SJSA1 (cell line): ENCODE measurements around the genes PCBP1, ADD2 and NAGK.

DNA sequence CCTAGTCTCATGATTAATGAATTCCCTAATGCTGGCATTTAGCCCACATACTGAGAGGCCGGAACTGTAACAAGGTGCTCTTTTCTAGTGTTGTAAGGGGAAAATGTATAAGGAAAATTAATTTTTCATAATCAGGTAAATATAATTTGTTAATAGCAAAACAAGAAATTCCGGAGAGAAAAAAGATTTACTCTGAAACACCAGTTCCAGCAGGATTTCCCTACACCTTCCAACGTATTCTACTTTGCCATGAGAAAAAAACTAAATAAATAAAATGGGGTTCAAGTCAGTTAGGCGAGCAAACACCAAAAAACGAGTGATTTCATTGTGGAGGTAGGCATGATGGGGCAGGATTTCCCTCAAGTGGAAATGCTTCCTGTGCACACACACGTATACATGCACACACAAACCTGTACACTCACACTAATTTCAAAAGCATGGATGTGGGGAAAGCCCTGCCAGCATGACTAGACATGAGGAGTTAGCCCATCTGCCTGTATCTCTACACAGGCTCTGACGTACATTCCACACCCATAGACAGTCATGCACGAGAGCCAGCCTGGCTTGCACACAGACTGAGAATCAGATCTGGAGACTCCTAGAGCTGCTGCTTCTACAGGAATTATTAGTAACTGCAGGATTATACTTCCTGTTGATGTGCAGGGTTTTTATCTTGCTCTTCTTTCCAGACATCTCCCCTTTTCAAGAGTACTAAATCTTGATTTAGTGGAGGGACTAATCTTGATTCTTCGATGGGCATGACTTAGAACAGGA lies 27.2 kb upstream of the NFU1 start:
- RAMPAGE, long total RNA = no peak

GRCh38 chr2:69724693-69725075 lies 17.2 kb upstream of the ANXA4 start:
- RAMPAGE, long total RNA = no peak

DNA sequence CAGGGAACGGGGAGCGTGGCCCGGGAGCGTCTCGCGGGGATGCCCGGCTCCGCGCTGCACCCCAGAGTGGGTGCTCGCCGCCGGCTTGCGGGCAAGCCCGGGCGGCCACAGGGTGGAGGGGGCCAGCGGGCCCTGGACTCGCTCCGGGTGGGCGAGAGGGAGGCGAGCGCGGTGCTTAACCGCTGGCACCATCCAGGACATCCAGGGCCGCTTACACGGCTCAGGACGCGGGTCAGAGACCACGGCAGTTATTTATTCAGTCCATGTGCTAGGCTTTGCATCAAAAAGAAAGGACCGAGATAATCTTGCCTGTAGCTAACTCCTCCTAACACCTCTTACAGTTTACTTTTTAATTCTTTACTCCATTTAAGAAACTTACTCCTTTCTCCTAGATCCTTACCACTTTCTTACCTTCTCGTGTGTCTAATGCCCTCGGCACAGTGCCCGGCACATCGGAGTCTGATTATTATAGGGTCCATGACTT lies 325 bp downstream of the ANXA4 start:
- RAMPAGE, long total RNA = no peak

- RAMPAGE, long total RNA = no peak
Measured at GRCh38 chr2:69768153-69768689, 26.3 kb downstream of the ANXA4 start.

DNA sequence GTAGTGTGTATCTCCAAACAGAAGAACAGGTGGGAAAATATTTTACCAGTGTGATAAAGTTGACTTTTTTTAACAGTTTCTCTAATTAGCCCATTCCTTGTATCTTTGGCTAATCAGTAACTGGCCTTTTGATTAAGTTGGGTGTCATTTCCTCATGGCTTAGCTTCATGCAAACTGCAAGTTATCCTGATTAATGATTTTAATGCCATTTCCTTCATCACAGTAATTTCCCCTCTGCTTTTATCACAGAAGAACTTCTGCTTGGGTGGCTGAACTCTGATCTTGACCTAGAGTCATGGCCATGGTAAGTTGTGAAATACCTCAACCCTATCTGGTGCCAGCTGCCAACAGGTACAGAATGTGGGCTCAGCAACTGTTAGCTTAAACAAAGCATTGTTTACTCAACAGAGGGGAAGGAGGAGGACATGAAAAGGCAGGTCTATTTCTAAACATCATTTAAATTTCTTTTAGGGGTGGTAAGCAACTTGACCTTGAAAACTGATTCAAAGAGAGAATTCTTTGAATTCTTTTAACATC lies 39.4 kb downstream of the ANXA4 start:
- RAMPAGE, long total RNA = no peak

DNA sequence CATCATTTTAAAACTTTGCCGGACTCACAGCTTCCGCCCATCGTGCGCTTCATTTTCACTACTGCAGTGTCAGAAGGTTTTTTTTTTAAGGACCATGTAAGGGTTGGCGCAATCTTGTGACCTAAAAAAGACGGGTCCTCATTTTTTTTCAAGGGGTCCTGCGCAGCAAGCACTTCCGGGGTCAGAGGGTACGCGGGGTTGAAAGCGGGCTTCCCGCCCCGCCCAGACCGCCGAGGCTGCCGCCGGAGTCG lies at the start of gene PCBP1:
PCBP1 (plus strand) TSS at position 225 of the 251 bp plus-strand sequence.
- RAMPAGE, long total RNA = no peak

DNA sequence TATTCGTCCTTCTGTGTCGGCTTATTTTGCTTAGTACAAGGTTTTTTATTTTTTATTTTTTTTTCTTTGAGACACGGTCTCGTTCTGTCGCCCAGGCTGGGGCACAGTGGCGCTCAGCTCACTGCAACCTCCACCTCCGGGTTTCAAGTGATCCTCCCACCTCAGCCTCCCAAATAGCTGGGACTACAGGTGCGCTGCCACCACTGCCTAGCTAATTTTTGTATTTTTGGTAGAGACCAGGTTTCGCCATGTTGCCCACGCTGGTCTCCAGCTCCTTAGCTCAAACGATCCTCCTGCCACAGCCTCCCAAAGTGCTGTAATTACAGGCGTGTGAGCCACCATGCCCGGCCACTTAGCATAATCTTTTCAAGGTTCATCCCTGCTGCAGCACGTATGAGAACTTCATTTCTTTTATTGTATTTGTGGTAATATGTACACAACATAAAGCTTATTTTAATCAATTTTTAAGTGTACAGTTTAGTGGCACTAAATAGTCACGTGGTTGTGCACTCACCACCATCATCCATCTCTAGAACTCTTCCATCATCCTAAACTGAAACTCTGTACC lies 38.4 kb downstream of the PCBP1 start:
- RAMPAGE, long total RNA = no peak

DNA sequence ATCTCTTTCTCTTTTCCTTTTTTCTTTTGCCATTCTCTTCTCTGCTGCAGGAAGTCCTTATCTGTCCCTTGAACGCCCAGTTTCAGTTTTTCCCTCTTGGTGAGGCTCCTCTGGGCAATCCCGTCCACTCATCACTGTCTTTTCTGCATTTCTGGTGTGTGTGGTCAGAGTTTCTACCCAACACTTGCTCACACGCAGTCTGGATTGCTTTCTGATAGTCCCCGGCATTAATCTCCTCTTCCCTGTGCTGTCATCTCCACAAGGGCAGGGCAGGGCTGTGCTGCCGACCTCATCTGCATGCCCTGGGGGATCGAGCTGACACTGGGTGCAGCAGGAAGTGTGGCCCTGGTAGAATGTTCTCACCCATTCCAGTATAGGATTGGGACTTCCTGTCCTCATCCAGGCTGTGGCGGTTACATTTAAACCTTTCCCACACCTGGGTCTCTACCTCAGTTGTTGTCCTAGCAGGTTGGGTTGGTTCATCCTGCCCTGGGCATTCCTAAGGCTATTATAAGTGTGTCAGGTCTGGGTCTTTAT lies 79.9 kb upstream of the FAM136A start:
- RAMPAGE, long total RNA = no peak

GRCh38 chr2:70403095-70403664 lies 101.3 kb upstream of the FAM136A start:
- RAMPAGE, long total RNA = no peak

DNA sequence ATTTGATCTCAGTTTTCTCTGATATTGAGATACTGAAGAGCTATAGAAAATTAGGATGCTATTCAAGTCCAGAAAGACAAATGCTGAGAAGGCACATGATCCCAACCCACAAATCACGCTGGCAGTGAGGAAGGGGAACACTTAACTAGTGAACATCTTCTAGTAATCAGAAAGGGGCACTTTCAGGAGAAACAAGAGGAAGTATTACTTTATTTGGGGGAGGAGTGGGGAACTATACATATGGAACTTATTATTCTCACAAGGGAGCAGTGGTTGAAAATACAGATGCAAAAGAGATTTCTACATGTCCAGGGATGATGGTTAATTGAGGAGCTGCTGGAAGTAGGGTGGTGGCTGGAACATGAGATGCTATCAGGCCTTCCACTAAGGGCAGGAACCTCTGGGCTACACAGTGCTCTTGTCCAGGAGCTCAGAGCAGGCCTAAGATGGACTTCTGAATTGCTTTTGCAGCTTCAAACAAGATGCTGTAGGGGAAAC lies 79.3 kb downstream of the TGFA start:
- RAMPAGE, long total RNA = no peak

DNA sequence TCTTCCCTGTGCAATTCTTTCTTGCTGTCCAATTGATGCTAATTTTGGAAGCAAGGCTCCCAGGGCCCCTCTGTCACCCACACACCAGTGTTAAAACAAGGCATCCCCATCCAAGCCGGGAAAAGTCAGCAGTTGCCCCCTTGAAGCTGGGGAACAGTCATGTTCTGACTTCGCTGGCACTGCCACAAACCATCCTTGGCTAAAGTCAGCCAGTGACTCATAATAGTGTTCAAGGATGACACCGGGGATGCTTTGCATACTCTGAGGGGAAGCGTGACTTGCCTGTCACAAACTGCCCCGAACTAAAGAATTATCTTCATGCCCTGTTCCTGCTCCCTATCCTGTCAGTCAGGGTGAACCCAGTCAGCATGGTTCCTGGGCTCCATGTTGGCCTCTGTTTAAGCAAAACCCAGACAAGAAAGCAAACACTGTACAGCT lies 37.0 kb downstream of the TGFA start:
- RAMPAGE, long total RNA = no peak

- RAMPAGE, long total RNA = no peak
Measured at GRCh38 chr2:70767330-70768350, at the start of gene ADD2. Gene ADD2 (minus strand): TSS chr2:70768200.

DNA sequence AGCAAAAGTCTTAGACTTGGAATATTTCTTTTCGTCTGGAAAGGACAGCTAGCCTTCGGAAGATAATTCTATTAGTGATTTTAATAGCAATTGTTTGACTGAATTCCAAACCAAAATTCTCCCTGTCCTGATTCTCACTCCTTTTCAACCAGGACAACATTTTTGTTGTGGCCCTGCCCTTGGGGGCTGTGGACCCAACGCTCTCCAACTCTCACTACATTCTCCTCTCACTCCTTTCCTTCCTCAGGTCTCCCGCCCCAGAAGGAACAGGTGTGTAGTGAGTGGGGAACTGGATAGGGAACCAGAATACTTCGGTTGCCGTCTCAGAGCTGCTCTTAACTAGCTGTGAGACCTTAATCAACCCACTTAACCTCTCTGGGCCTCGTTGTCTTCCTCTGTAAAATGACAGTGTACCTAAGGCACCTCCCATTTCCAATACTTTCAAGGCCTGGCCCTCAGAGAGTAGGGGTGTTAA lies 607 bp upstream of the ADD2 start:
- RAMPAGE, long total RNA = no peak

DNA sequence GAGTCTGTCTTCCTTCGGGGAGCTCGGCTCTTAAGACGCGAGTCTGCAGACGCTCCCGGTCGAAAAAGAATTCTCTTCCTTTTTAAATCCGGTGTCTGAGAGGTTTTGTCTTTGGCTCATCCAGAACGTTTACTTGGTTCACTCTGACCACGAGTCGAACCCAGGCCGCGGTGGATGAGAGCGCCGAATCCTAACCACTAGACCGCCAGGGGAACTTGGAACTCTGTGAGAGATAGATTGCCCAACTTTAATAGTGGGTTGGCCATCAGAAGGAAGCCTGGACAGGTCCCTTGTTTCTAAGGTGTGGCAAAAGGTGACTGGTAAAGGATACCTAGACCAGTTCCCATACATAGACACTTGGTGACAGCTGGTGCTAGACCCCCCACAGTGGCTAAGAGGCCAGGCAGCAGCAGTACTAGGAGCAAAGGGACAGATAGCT lies 22.2 kb upstream of the NAGK start:
- RAMPAGE, long total RNA = no peak

- RAMPAGE, long total RNA = no peak
Measured at GRCh38 chr2:71068066-71068747, at the start of gene NAGK. Gene NAGK (plus strand): TSS chr2:71068648.

GRCh38 chr2:71416739-71417695 lies 49.5 kb upstream of the DYSF start:
- RAMPAGE, long total RNA = no peak

- RAMPAGE, long total RNA = no peak
Measured at GRCh38 chr2:71453243-71454303, 12.9 kb upstream of the DYSF start.

- RAMPAGE, long total RNA = no peak
Measured at GRCh38 chr2:71469388-71469785, 2.9 kb downstream of the DYSF start.

DNA sequence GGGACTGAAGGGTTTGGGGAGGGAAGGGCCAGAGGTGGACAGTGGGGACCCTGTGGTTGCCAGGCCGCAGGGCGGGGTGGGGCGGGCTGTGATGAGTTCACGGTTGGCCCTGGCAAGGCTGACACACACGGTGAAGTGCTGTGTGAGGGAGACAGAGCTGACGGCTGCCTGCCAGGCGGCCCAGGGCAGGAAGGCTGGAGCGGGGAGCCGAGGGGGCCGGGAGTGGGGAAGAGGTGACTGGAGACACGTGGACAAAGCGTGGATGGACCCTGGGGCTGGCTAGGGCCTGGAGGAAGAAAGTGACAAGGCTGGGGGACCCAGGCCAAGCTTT lies 110.0 kb downstream of the DYSF start:
- RAMPAGE, long total RNA = no peak

GRCh38 chr2:71700601-71701554 lies 234.4 kb downstream of the DYSF start:
- RAMPAGE, long total RNA = no peak